Metastatic Liver Carcinoma in the Adrenal Gland (tissue), 2 donors: ENCODE results near the gene C1orf116.

- PRO-cap, 2 experiments = no peak in any of the 2 experiments
Observed at GRCh38 chr1:206674854-206675344, 9.8 kb upstream of the MAPKAPK2 start.

DNA sequence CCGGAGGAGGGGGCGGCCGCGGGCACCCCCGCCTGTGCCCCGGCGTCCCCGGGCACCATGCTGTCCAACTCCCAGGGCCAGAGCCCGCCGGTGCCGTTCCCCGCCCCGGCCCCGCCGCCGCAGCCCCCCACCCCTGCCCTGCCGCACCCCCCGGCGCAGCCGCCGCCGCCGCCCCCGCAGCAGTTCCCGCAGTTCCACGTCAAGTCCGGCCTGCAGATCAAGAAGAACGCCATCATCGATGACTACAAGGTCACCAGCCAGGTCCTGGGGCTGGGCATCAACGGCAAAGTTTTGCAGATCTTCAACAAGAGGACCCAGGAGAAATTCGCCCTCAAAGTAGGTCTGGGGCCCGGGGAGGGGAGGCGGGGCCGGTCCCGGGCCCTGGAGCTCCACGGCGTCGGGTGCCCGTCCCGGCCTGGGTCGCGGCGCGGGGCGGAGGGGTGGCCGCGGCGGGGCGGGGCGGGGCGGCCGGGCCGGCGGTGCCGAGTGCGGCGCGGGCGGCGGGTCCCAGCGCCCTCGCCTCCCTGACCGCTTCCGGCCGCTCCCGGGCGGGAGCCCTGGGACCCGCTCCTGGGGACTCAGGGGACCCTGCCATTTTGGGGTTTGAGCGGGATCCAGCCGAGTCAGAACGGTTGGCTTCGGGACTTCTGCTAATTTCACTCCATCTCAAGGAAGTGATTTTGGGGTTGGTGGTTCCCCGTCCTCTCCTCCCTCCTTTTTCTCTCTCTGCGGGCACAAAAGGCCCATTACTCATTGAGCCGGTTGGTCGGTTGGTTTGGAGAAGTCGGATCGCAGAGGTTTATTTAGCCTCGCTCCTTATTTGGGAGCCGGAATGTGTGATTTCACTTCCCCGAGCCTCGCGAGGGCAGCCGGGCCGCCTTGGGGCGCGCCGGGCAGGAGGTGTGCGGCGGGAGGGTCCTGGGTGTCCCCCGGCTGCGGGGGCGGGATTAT lies 743 bp downstream of the MAPKAPK2 start:
- PRO-cap, 2 experiments = peak in 1 of 2 experiments; most common plus-strand start position 485 of the sequence (in 1); most common minus-strand start position 407 of the sequence (in 1)

DNA sequence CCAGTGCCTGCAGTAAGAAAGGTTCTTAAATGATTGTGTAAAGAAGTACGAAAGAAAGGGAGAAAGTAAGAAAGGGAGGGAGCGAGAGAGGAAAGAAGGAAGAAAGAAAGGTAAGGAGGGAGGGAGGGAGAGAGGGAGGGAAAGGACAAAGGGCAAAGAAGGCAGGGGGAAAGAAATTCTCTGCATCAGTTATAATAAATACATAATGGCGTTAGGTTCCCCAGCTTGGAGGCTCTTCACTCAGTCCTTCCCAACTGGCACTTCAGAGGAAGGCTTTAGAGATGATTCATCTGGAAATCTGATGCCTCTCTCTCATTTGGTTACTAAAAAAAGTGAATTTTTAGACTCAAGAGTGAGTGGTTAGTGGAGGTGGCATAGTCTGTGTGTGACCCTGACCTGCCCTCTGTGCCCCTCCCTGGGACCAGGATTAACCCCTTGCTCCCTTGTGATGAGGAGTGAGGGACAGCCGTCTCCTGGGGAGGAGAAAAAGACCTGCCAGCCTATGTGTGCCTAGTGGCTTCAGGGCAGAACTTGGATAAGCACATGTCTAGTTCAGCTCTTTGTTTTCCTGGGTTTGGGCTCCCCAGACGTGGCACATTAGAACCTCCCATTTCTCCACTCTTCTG lies 1.2 kb downstream of the IL24 start:
- PRO-cap, 2 experiments = no peak in any of the 2 experiments

GRCh38 chr1:206935206-206935929 lies 10.9 kb downstream of the PIGR start:
- PRO-cap, 2 experiments = no peak in any of the 2 experiments

DNA sequence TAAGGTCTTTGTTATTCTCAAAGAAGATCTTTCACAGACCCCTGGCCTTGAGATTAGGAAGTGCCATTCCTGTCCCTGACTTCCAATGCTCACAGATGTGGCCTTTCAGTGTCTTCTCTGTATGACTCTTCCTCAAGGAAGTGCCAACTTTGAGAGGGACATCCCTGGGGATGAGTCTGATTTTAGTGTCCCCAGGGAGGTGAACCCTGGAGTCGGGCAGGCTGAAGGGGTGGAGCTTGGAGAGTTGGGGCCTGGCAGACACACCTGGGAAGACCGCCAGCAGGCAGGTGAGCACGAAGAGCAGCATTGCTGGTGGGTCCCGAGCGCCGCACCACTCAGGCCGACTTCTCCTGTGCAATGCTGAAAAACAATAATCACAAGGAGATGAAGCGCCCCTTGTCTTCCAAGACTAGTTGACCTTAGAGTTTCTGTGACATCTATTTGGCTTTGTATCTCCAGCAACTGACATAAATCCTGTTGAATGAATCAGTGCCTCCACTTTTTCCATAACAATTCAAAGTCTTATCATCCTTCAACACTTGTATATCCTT lies 6.0 kb downstream of the PIGR start:
- PRO-cap, 2 experiments = no peak in any of the 2 experiments

- PRO-cap, 2 experiments = peak in 1 of 2 experiments; most common minus-strand start chr1:206955756 (in 1)
Observed at GRCh38 chr1:206955659-206956233, 9.5 kb upstream of the PIGR start.

GRCh38 chr1:206963643-206964239 lies 6.5 kb downstream of the FCAMR start:
- PRO-cap, 2 experiments = no peak in any of the 2 experiments

GRCh38 chr1:207017965-207018700 lies 14.4 kb downstream of the C1orf116 start:
- PRO-cap, 2 experiments = no peak in any of the 2 experiments

GRCh38 chr1:207027075-207028124 lies 5.2 kb downstream of the C1orf116 start:
- PRO-cap, 2 experiments = no peak in any of the 2 experiments

DNA sequence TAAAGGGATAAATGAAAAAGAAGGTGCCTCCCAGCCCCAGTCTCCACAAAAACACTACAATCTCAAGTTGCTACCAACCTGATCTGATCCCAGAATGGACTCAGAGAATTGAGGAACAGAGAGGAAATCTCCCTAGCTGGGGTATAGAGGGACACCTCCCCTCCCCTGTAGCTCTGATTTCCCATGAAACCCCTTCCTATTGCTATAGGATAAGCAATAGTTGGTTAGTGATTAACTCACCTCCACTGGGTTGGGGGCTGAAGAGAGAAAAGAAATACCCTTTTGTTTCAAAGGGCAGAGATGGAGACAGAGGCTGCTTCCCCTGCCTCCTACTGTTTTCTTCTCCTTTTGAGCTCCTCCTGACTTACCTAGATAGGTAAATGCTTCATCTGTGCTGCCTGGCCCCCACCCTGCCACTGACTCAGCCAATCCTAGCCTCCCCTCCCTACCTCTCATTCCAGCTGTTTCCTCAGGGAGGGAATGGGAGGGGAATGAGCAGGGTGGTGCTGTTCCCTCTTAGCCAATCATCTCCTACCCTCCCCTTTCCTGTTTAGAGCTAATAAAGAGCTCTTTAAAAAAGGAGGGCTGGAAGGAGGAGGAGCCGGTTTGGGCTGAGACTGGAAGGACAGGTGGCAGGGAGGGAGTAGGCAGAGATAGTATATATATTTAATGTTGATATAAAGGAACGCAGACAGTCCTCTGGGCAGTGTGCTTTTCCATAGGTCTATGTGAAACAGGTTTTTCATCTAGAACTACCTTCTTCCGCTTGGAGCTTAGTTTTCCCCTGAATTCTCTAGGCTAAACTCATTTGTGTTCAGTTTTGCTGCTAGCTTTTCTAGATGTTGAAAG lies at the start of gene C1orf116:
Gene C1orf116, minus strand, starts transcription at position 418 of the 849 bp plus-strand sequence.
- PRO-cap, 2 experiments = no peak in any of the 2 experiments

DNA sequence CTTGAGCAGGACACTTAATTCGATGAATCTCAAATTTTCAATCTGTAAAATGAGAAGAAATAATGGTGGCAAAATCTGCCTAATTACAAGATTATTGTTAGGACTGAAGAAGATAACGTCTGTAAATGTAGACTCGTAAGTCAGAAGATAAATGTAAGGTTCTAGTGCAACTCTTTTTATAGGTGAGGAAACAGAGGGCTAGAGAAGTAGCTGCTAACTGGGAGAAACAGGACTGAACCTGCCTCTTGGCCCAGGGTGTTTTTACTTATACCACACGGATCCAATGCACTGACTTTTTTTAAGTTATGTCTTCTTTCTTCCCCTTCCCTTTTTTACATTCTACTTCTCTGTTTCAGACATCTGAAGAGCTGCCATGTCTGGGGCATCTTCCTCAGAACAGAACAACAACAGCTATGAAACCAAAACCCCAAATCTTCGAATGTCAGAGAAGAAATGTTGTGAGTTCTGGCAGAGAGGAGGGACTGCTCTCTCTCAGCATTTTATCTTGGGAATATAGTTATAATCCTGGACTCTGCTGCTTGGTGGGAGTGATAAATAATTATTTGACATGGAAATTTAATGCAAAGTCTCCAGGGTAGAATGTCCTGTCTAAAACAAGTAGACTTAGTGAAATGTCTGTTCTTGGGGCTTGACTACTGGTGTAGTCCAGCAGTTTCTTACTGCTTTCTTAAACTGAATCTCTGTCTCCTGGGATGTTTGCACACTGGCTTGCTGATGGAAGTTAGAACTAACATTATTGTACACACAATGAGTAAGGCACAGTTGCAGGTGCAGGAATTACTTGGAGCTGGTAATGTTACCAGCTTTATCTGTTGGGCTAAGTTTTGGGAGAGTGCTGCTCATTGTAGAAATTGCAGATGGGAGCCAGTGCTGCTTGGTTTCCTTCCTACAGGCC lies 1.5 kb downstream of the PFKFB2 start:
- PRO-cap, 2 experiments = no peak in any of the 2 experiments

GRCh38 chr1:207101979-207102639 lies 1.9 kb upstream of the C4BPA start:
- PRO-cap, 2 experiments = no peak in any of the 2 experiments

GRCh38 chr1:207172355-207172554 lies 68.2 kb downstream of the C4BPA start:
- PRO-cap, 2 experiments = no peak in any of the 2 experiments

GRCh38 chr1:207239879-207240278 lies 81.6 kb upstream of the CD55 start:
- PRO-cap, 2 experiments = no peak in any of the 2 experiments

GRCh38 chr1:207325486-207325805 lies 4.0 kb downstream of the CD55 start:
- PRO-cap, 2 experiments = no peak in any of the 2 experiments

DNA sequence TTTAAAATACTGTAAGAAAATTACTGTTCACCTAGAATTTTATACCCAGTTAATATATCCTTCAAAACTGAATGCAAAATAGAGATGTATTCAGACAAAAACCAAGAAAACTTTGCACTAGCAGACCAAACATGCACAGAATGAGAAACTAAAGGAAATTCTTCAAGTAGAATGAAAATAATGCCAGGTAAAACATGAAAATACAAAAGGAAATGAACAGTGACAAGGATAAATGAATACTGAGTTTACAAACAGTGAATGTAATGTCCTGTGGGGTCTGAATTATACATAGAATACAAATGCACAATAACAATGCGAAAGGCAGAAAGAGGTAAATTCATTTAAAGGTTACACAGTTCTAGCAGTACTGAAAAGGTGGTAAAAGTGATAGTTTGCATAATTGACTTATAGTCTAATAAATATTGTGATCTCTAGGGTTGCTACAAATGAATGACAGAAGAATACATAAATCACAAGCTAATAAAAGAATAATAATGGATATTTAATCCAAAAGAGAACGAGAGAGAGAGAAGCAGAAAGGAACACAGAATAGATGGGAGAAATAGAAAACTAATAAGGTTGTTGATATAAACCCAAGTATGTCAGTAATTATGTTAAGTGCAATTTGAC lies 12.9 kb downstream of the CD55 start:
- PRO-cap, 2 experiments = no peak in any of the 2 experiments

- PRO-cap, 2 experiments = no peak in any of the 2 experiments
Observed at GRCh38 chr1:207336472-207337702, 15.4 kb downstream of the CD55 start.

GRCh38 chr1:207357321-207358019 lies 36.0 kb downstream of the CD55 start:
- PRO-cap, 2 experiments = no peak in any of the 2 experiments

DNA sequence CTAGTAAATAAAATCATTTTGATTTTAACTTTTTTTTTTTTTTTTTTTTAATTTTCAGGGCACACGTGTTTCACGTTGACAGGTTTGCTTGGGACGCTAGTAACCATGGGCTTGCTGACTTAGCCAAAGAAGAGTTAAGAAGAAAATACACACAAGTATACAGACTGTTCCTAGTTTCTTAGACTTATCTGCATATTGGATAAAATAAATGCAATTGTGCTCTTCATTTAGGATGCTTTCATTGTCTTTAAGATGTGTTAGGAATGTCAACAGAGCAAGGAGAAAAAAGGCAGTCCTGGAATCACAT lies 38.0 kb downstream of the CD55 start:
- PRO-cap, 2 experiments = no peak in any of the 2 experiments

GRCh38 chr1:207801006-207801386 lies 49.1 kb downstream of the CD46 start:
- PRO-cap, 2 experiments = no peak in any of the 2 experiments